Tibial artery (tissue), 1 donor: ENCODE data around the genes CD70, ADGRE1, MCEMP1, TRAPPC5 and EVI5L.

- PRO-cap, result no peak
Observed at GRCh38 chr19:6516781-6517415, 13.9 kb upstream of the TNFSF9 start.

DNA sequence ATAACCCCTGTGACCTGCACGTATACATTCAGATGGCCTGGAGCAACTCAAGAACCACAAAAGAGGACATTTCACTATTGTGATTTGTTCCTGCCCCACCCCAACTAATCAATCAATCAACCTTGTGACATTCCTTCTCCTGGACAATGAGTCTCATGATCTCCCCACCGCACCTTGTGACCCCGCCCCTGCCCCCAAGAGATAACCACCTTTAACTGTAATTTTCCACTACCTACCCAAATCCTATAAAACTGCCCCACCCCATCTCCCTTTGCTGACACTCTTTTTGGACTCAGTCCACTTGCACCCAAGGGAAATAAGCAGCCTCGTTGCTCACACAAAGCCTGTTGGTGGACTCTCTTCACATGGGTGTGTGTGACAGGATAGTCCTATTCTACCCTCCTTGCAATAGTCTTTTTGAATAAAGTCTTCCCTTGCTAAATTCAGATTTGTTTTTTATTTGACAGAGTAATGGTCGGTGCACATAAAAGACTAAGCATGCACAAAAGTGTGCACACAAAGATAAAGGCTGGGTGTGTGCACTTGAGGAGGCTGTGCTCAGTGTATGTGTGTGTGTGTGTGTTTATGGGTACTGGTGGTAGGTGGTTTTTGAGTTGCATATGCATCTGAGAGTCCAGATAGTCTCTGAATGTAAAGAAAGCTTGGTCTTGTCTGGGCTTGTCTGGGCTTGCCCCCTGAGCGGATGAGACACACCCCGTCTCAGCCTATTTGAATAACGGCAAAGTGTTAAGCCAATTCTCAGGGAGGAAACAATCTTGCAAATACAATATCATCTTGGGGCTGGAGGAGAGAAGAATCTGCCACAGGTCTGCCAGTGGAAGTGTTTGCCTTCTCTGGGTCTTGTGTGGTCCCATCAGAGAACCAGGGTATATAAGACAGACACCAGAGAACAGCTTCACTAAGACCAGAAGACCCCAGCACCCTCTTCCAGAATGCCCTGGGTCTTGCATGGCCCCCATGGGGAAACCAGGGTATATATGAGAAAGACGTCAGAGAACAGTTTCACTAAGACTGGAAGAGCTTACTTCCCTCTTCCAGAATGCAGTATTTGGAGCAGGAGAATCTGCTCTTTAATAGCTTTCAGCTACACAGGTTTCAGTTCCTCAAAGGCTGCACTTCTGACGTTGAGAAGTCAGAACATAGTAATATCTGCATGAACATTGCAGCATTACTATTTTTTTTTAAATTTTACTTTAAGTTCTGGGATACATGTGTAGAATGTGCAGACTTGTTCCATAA, 13.6 kb downstream of the CD70 start:
- PRO-cap, result no peak

GRCh38 chr19:6590591-6591421, at the start of gene CD70:
TSS of gene CD70 (minus strand) at chr19:6591150.
- PRO-cap, result no peak

- PRO-cap, result no peak
Observed at GRCh38 chr19:6685937-6686377, 16.0 kb upstream of the TNFSF14 start.

GRCh38 chr19:6718847-6720003, 1.2 kb downstream of the C3 start:
- PRO-cap, result no peak

DNA sequence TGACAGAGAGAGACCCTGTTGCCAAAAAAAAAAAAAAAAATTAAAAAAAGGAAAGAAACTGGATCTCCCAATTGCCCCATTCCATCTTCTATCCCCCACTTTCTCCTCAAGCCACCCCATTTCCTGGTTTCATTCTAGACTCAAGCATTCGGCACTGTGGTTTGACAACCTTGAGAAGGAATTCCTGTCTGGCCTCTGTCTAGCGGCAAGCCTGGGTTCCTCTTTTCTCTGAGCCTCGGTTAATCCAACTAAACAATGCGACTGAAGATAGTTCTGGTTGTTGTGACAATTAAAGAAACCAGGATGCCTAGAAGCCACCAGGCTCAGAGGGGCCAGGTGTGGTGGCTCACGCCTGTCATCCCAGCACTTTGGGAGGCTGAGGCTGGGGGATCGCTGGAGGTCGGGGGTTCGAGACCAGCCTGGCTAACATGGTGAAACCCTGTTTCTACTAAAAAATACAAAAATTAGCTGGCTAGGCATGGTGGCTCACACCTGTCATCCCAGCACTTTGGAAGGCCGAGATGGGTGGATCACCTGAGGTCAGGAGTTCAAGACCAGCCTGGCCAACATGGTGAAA, 3.4 kb upstream of the C3 start:
- PRO-cap, result no peak

GRCh38 chr19:6734300-6734764, 3.0 kb downstream of the GPR108 start:
- PRO-cap, result no peak

- PRO-cap, result no peak
Observed at GRCh38 chr19:6742888-6743227, 3.4 kb downstream of the TRIP10 start.

DNA sequence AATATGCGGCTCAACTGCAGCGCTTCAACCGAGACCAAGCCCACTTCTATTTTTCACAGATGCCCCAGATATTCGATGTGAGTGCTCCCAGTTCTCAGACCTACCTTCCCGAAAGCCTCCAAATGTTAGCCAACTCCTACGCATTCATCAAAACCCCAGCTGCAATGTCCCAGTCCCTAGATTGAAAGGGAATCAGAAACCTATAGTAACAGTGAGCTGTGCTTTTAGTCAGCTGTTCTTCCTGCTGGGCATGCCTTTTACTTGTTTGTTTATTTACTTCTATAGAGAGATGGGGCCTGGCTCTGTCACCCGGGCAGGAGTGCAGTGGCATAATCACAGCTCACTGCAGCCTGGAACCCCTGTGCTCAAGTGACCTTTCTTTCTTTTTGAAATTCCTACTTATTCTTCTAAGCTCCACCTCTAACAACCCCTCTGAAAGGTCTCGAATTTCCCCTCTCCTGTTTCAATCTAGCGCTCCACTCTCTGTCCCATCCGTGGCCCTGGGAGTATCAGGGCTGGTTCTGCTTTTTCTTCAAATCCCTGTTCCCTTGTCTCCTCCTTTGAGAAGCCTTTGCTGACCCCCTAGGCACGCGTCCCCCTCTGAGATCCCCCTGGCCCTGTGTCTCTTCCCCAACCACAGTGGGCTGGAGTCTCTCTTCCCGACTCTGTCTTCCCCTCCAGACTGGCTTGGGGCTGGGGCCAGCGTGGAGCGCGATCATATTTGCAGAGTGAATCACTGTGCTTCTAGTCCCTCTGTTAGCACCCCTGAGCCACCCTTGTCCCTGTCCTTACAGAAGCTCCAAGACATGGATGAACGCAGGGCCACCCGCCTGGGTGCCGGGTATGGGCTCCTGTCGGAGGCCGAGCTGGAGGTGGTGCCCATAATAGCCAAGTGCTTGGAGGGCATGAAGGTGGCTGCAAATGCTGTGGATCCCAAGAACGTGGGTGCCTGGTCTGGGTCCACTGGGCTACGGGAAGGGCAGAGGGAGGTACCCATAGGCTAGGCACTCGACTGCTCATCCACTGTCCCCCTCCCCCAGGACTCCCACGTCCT, 4.6 kb downstream of the TRIP10 start:
- PRO-cap, result no peak

DNA sequence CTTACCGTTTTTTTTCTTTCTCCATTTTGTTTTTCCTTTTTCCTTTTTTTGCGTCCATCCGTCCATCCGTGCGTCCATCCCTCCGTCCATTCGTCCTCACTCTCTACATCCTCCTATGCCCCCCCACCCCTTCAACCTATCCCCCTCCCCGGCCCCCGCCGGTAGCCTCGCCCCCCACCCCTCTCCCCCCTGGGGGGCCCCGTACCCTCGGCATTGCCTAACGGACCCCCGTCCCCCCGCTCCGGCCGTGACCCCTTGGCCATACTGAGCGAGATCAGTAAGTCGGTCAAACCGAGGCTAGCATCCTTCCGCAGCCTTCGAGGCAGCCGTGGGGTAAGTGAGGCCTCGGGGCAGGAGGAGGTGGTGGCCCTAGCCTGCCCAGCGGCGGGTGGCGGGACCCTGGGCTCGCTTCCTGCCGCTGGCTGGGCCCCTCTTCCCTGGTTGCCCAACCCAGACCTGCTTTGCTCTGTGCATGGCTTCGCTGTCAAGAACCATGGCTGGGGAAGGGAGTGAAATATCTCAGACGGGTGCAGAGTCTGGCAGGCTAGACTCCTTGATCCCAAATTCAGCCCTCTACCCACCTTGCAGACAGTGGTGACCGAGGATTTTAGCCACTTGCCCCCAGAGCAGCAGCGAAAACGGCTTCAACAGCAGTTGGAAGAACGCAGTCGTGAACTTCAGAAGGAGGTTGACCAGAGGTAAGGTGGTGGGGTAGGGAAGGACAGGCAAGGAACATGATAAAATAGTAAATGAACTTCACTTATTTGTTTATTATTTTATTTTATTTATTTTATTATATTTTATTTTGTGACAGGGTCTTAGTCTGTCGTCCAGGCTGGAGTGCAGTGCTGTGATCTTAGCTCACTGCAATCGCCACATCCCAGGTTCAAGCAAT, 6.6 kb downstream of the TRIP10 start:
- PRO-cap, result no peak

DNA sequence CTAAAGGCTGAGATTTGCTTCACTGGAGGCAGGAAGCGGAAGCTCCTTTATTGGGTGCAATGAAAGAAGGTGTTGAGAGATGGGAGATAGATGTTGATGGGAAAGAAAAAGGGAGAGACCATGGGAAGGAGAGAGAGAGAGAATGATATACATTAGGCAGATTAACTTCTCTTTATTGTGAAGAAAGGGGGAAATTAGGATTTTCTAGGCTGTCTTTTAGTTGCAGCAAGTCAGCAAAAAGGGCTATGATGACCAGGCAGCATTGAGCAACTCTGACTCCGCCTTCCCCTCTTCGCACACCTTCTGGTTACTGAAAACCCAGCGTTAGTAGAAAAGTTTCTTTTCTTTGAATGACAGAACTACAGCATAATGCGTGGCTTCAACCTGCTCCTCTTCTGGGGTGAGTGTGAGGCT, at the start of gene ADGRE1:
TSS of gene ADGRE1 (plus strand) at position 340 of the 414 bp plus-strand sequence.
- PRO-cap, result no peak

GRCh38 chr19:7112440-7112881, 43.0 kb downstream of the ZNF557 start:
- PRO-cap, result no peak

- PRO-cap, result no peak
Observed at GRCh38 chr19:7116714-7117615, 47.5 kb downstream of the ZNF557 start.

DNA sequence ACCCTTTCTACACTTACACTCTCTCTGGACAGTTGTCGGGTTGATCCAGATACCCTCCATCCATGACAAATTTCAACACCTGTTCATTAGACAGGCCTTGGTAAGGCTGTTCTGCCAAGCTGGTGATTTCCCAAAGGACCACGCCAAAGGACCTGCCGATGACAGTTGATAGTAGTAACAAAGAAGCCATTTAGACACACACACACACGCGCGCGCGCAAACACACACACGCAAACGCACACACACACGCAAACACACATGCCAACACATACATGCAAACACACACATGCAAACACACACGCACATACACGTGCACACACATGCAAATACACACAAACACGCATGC, 49.9 kb downstream of the ZNF557 start:
- PRO-cap, result no peak

DNA sequence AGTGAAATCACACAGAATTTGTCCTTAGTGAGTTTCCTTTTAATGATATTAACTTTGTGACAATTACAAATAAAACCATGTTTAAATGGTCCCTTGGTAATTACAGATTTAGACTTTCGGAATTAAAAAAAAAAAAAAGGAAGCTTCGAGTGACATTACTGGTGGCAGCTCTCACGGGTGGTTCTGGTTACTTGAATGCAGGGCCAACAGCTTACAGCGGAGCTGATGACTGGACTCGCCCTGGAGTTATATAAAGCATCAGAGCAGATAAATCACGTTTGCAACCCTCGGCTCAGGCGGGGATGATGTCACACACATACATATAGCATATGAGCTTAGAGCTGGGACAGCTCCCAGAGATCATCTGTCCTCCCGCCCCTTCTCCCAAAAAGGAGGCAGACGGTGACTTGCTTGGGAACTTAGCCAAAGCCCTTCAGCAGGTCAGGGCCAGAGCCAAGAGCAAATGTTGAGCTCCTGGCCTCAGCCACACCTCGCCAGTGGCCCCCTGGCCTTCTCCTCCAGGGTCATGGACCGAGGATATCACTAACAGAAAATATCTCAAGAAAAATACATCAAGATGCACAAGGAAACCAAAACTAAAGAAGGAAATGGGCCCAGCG, 90.0 kb downstream of the ZNF557 start:
- PRO-cap, result unidirectional peak, minus-strand start at position 185 of the sequence; unidirectional peak, minus-strand start at position 224 of the sequence

- PRO-cap, result no peak
Observed at GRCh38 chr19:7550893-7551975, 15.7 kb downstream of the PNPLA6 start.

DNA sequence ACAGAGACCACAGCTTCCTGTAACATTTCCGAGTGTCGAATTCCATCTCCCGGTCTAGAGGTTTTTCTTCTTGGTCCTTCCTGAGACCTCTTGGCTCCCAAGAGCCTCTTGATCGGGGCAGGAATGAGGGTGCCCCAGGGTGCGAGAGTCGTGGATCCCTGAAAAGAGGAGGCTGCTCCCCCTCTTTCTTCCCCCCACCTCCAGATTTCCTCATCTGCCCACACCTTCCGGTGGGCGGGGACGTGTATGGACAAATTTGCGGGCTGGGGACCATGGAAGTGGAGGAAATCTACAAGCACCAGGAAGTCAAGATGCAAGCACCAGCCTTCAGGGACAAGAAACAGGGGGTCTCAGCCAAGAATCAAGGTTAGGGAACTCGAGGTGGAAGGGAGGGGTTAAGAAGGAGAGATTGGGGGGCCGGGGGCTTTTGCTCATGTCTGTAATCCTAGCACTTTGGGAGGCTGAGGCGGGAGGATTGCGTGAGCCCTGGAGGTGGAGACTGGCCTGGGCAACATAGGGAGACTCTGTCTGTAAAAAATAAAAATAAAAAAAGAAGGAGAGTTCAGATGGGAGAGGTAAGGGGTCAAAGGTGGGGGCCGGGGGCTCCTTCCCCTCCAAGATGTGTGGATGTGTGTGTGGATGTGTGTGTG, at the start of gene MCEMP1:
TSS of gene MCEMP1 (plus strand) at position 281 of the 650 bp plus-strand sequence.
- PRO-cap, result no peak

GRCh38 chr19:7680552-7681330, at the start of gene TRAPPC5:
TSS of gene TRAPPC5 (plus strand) at chr19:7680833.
- PRO-cap, result bidirectional peak, plus-strand start at chr19:7680861, minus-strand start at chr19:7680743

- PRO-cap, result no peak
Observed at GRCh38 chr19:7730594-7731228, 1.2 kb downstream of the CLEC4G start.

DNA sequence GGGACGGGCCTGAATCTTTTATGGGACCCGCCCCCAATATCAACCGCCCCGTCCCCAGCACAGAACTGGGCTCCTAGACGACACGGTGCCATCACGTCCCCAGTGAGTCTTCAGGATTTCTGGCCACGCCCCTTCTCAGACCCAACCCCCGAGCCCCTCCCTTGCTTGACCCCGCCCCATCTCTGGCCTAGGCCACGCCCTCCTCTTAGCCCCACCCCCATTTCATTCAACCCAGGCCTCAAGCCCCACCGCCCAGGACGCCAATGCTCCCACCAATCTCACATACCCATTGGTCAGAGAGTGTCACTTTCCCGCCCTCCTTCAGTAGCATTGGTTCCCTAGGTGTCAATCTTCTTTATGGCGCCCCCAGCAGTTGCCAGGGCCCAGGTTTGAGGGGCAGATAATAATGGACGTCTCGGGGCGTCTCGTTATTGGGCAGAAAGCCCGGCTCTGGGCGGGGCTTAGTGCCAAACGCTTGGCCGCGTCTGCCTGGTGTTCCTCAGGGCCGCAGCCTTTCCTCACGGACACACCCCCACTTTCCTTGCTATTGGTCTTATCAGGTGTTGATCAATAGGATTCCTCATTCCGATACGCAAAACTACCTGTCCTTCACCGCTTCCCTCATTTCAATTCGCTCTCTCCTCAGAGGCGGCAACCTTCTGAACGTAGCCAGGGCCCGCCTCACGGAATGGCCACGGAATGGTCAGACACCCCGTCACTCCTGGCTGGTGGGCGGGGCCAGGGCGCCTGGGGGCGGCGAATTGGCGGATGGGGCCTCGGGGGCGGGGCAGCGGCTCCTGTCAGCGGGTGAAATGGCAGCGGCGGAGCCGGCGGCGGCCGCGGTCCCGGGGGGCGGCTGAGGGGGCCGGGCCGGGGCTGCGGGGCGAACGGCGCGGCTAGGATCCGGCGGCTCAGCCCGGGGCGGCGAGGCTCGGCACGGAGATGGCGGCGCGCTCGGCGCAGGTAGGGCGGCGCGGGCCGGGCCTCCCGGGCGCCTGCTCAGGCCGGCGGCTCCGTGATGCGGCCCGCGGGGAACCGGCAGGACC, at the start of gene EVI5L:
TSS of gene EVI5L (plus strand) at position 800 of the 1,046 bp plus-strand sequence.
- PRO-cap, result unidirectional peak, plus-strand start at position 803 of the sequence